Foreskin fibroblast (primary cell): ENCODE data around the gene SWI5.

DNA sequence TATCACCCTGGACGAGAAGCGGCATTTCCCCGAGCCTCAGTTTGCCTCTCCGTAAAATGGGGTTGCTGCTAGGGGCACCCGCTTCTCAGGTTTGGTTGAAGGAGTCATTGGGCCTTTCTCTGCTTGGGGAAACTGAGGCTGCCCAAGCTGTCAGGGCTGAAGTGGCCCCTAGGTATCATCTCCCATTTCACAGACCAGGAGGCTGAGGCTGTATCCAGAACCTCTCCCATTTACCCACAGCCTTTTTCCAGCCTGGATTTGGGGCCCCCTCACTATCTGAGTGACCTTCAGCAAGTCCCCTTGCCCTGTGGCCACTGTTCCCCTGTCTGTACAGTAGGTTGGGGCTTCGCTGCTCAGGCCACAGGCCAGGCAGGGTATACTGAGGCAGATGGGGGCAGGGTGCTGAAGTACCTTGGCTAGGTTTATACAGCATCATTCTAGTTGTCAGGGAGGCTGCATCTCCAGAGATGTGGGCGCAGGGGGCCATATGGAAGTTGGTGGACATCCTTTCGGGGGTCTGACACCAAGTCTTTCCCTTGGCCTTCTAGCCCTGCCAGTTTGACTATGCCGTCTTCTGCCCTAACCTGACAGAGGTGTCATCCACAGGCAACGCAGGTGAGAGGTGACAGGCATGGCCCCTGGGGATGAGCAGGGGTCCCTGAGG, 7.8 kb downstream of the FPGS start:
- RRBS = no CpG with 5 or more reads among the region's 10 CpGs

DNA sequence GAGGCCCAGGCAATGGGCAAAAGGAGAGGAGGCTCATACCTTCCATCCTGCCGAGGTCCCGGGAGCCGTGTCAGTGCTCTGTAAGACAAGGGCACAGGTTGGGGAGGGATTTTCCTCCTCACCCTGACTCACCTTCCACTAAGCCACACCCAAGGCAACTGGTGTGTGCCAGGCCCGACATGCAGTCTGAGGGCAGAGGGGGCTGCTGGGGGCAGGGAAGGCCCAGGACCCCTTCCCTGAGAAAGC, 3.0 kb downstream of the AK1 start:
- RRBS = no CpG with 5 or more reads among the region's 4 CpGs

DNA sequence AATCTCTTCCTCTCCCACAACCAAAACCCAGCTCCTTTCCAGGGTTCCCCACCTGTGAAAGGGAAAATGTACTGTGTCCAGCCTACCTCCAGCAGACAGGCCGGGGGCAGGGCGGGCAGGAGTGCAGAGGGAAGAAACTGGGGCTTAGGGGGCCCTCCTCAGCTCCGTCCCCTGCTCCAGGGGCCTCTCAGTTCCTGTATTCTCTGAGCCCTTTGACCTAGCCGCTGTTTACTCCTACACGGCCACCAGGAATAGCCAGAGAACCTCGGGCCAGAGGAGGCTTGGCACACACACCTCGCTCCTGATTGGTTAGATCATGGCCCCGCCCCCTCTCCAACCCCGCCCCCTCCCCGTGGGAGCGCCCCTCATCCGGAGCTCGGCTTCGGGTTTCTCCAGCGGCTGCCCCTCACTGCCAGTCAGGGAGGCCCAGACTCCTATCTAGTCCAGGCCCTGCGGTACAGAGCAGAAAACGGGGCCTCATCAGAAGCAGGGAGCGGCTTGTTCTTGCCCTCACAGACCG, 2.2 kb downstream of the ST6GALNAC6 start:
- RRBS = no CpG with 5 or more reads among the region's 19 CpGs

GRCh38 chr9:127904138-127904349, 4.6 kb upstream of the ST6GALNAC6 start:
- RRBS = no CpG with 5 or more reads among the region's 5 CpGs

GRCh38 chr9:127959265-127959919, 21.4 kb downstream of the EEIG1 start:
- RRBS = no CpG with 5 or more reads among the region's 5 CpGs

GRCh38 chr9:127968570-127969275, 12.1 kb downstream of the EEIG1 start:
- RRBS = no CpG with 5 or more reads among the region's 9 CpGs

- RRBS = no CpG with 5 or more reads among the region's 3 CpGs
Measured at GRCh38 chr9:127976982-127977449, 3.8 kb downstream of the EEIG1 start.

GRCh38 chr9:128100774-128101583, 26.6 kb downstream of the PTGES2 start:
- RRBS = no CpG with 5 or more reads among the region's 15 CpGs

- RRBS = 95% methylated on average over 4 of the region's 20 CpGs
Measured at GRCh38 chr9:128107154-128107560, 20.4 kb downstream of the PTGES2 start.

GRCh38 chr9:128108958-128109201, 18.6 kb downstream of the PTGES2 start:
- RRBS = no CpG with 5 or more reads among the region's 7 CpGs

DNA sequence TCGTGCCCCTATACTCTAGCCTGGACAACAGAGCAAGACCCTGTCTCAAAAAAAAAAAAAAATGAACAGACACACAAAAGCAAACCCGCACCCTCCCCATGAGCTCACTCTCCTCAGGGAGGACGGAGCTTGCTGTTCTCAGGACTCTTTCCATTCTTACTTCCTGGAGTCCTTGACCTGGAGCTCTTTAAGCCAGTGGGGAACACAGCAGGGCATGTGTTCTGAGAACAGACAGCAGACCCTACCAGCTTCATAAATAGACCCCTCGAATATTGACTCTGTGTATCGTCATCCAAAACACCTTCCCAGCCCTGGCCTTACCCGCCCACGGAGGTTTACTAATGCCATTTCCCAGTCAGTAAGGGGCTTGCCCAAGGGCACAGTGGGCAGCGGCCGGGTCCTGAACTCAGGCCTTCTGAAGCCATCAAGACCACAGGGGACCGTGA, 11.1 kb downstream of the PTGES2 start:
- RRBS = no CpG with 5 or more reads among the region's 10 CpGs

DNA sequence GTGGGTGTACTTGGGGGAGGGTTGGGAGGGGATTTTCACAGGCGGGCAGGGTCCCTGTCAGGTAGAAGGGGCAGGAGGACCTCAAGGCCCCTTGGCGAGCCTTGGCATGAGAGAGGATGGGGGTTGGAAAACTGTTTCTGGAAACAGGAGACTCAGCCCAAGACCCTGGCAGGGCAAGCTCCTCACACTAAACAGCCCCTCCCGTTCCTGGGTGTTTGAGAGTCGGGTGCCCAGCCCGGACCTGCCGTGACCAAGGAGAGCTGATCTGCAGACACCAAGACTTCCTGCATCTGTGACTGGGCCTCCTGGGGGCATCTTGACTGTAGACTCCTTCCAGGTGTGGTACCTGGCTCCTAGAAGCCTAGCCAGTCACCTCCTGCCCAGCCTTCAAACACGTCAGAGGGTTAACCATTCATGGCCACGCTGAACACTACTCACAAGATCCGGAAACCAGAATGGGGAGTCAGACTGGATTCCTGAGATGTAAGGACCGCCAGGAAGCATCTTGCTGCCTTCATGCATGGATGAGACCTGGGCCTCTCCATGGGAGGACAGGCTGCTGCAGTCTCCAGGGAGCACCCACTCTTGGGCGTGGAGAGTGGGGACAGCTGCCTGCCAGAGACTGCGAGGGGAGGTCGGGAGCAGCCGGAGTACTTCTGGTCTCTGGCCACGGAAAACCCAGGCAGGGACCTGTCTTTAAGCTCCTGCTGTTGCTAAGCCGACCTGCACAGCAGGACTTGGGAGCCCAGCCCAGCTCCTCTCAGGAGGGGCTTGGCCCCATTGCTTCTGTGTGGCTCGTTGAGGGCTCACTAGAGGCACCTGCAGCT, 3.7 kb upstream of the LCN2 start:
- RRBS = no CpG with 5 or more reads among the region's 17 CpGs

DNA sequence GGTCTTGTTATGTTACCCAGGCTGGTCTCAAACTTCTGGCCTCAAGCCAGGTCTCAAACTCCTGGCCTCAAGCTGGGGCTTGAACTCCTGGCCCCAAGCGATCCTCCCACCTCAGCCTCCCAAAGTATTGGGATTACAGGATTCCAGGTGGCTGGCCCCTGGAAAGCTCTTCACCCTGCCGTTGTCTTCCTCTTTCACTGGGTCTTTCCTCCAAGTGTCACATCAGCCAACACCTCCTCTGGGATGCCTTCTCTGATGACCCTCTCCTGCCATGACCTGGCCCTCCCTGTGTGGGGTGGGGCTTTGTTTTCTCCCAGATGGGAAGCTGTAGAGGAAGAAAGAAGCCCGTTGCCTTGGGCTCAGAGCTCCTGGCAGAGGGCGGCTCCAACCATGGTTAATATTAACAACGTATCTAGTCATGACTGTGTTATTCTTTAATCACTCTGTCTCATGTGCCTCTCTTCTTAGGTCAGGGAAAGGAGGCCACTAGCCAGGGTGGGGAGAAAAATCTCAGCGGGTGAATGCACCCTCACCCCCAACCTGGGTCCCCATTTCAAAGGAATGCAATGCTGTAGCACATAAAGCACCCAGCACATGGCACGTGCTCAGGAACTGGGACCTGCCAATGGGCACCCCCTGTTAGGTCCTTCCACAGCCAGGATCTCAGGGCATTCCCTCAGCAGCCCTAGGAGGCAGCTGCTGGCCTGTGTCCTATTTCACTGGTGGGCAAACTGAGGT, 8.5 kb downstream of the DNM1 start:
- RRBS = no CpG with 5 or more reads among the region's 7 CpGs

- RRBS = no CpG with 5 or more reads among the region's 29 CpGs
Measured at GRCh38 chr9:128244700-128245487, 30.9 kb downstream of the GOLGA2 start.

DNA sequence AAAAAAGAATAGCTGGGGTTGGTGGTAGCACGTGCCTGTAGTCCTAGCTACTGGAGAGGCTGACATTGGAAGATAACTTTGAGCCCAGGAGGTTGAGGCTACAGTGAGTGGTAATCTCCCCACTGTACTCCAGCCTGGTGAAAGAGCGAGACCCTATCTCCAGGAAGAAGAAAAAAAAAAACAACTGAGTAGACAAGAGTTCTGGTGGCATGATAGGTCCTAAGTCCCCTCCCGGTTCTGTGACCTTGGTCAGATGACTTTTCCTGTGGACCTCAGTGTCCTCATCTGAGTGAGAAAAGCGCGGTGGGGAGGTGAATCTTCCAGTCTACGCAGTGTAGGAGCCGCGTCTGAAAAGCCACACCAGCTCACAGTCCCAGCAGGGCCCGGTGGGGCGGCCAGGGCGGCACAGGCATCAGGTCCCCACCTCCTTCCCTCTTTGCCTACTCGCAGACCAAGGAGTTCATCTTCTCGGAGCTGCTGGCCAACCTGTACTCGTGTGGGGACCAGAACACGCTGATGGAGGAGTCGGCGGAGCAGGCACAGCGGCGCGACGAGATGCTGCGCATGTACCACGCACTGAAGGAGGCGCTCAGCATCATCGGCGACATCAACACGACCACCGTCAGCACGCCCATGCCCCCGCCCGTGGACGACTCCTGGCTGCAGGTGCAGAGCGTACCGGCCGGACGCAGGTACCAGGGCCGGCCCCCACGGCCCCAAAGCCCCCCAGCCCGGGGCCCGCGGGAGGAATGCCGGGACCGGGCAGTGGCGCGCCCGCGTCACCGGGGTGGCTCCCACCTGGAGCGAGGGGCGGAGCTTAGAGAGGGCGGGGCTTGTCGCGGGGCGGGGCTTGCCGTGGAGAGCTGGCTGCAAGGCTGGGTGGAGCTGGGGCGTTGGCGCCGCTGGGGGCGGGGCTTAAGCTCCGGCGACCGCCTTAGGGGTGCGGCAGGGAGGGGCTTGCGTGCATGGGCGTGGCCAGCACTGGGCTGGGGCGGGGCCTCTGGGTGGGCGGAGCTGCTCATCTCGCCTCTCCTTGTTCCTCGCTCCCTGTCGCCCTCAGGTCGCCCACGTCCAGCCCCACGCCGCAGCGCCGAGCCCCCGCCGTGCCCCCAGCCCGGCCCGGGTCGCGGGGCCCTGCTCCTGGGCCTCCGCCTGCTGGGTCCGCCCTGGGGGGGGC, 25.8 kb downstream of the GOLGA2 start:
- RRBS = no CpG with 5 or more reads among the region's 84 CpGs

DNA sequence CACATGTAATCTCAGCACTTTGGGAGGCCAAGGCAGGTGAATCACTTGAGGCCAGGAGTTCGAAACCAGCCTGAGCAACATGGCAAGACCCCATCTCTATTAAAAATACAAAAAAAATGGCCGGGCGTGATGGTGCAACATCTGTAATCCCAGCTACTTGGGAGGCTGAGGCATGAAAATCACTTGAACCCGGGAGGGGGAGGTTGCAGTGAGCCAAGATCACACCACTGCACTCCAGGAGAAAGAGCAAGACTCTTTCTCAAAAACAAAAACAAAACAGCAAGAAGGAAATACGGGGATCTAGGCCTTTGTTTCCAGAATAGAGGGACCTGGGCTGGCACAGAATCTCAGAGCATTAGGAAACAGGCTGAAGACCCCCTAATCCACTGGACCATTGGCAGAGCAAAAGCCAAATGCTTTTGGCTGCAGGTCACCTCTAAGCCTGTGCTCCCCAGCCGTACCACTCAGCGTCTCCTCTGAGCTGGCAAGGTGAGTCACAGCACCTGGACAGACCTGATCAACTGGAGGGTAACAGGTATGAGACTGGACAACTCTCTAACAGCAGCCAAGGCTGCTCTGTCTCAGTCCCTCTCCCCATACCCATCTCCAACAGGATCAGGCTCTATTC, 4.9 kb downstream of the GOLGA2 start:
- RRBS = no CpG with 5 or more reads among the region's 7 CpGs

- RRBS = 2% methylated on average over 13 of the region's 25 CpGs
Measured at GRCh38 chr9:128276108-128276391, at the start of gene SWI5. TSS of gene SWI5 (plus strand) at chr9:128276276.

DNA sequence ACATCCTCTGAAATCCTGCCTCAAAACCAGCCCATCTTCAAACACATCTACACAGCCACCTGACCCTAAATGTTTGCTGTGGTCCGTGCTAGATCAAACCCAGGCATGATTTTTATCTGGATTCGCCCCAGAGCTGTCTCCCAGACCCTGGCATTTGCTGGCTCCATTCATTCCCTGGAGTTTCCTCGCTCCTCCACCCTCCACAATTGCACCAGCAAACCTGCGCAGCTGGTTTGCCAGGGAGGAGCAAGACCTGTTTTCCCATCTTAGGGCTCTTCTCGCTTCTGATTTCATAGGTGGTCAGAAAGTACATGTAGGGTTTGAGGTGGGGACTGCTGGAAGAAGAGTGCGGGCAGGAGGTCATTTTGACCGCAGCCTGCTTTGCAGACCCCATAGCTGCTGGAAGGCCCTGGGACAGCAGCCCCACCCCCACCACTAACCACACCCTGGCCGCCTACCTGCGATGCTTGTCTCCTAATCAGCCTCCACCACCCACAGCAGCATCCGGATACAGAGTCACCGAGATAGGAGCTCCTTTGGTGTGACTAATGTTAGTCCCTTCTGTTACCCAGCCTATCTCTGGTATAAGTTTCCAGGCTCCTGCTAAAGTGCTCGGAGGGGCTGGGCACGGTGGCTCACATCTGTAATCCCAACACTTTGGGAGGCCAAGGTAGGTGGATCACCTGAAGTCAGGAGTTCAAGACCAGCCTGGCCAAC, 22.8 kb downstream of the SWI5 start:
- RRBS = no CpG with 5 or more reads among the region's 13 CpGs

GRCh38 chr9:128396956-128397568, 23.6 kb upstream of the CERCAM start:
- RRBS = no CpG with 5 or more reads among the region's 16 CpGs

DNA sequence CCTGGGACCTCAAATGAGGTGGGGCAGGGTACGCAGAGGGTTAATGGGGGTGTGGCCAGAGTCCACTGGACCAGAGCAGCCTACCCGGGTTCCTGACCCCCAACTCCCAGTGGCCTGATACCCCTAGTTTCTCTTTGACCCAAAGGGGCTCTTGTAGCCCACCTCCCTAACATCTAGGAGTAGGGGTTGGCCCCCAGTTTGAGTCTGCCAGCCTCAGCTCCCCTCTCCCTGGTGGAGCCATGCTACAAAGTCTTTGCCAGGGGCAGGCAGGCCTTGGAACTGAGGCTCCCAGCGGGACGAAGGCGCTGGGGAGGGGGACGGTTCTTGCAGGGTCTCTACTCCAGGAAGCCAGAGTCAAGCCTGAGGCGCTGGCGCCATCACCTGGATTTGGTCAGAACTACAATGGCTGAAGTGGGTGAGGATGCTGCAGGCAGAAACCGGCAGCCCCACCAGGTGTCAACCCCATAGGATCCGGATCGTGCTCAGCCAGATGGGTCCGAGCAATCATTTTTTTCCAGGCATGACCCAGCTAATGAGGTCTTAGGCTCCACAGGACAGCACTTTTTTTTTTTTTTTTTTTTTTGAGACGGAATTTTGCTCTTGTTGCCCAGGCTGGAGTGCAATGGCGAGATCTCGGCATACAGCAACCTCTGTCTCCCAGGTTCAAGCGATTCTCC, 8.3 kb upstream of the CERCAM start:
- RRBS = no CpG with 5 or more reads among the region's 16 CpGs